Brain (tissue), 1 donor: Measurements from ENCODE around the gene KRTAP6-2.

DNA sequence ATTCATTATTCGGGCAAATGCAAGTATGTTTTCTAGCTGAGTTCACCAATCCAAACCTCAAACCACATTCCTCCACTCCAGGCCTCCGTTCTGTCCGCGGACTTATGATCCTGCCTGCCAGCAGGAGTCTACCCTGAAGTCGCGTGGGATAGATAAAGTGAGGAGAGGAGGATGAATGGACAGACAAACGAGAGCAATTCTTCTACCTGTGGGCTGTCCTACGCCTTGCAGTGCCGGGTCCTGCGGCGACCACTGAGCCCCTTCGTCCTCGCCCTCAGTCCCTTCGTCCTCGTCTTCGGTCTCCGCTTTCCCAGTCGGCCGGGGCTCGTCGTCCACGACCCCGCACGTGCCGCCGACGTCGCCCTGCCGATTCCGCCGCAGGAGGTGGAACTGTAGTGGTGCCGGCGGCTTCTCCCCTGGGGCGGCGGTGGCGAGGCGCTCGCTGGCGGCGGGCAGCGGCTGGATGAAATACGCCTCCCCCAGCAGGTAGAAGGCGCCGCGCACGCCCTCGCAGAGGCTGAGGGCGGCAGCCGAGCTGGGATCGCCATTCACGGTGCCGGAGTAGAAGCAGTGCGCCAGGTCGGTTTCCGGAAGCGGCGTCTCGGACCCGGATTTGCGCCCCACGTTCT lies 1.1 kb downstream of the ADAMTS1 start:
- RRBS: 1% methylated on average over 19 of the region's 61 CpGs

- RRBS: no CpG with 5 or more reads among the region's 1 CpG
Measured at GRCh38 chr21:26928680-26929081, 38.2 kb downstream of the ADAMTS5 start.

DNA sequence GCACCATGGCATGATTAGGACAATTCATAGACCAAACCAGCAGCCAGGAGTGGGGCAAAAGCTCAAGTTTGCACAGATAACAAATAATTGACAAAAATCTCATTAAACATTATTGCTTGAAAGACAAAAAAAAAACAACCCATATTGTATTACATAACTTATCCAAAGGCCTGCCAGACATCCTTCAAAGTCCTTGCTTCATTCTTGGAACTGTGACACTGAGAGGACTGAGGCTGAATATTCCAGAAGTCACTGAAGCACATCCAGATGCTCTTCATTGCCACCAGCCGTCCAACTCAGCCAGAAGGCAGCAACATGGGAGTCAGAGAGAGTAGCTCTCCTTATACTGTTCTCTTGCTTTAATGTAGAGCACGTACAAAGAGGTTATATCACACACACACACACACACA lies 647.6 kb downstream of the N6AMT1 start:
- RRBS: no CpG with 5 or more reads among the region's 2 CpGs

DNA sequence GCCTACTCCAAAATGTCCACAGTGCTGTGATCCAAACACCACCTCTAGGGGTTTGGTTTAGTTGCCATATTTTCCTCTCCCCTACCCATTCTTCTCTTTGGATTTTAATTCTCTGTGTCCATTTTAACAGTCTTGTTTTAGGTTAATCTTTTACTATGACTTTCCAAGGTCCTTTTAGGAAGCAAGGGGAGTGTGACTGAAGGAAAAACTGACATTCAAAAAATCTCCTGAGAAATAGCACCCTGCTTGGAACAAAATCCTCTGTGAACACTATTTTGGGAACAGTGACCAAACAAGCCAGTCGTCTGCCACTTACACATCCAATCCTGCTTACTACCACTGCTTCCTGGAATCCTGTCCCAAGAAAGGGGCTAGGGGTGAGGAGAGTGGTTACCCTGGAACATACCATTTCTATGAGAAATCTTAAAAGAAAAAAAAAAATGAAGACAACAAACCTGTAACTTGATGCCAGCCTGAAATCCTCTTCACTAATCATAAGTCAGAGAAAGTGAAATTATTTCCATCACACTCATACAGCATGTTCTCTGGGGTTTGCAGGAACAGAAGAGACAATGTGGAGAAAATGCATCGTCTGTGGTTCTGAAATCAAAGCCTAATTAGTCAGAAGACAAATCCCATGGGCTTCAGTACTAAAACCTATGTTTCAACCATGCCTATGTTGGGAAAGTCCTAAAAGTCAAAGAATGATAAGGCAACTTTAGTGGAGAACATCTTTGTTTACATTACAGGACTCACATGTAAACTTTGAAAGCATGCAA lies 113.4 kb downstream of the N6AMT1 start:
- RRBS: no CpG with 5 or more reads among the region's 2 CpGs

GRCh38 chr21:29037789-29038364 lies 13.4 kb downstream of the USP16 start:
- RRBS: no CpG with 5 or more reads among the region's 4 CpGs

- RRBS: 3% methylated on average over 34 of the region's 43 CpGs
Measured at GRCh38 chr21:29298986-29299276, 209 bp downstream of the BACH1 start.

GRCh38 chr21:29411196-29411886 lies 112.6 kb downstream of the BACH1 start:
- RRBS: no CpG with 5 or more reads among the region's 6 CpGs

DNA sequence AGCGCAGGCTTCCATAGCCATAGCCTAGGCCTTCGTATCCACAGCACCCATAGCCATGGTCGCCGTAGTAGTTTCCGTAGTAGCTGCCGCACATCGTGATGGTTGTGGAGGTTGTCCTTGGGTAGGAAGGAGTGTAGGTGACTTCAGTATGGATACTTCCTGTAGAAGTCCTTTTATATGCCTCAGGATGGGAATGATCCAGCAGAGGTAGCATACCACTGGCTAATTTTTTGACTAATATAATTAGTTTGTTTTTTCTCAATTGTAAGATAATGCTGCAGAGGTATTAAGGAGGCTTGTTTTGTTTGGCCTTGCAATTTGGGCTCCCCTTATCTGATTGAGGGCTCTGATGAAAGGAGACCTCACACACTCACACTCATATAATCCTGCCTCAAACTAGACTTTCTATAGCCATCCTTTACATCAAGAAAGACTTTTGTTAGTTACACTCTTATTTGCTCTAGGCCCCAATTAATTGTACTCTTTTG lies at the start of gene KRTAP6-2:
TSS of gene KRTAP6-2 (minus strand) at position 122 of the 488 bp plus-strand sequence.
- RRBS: no CpG with 5 or more reads among the region's 7 CpGs

DNA sequence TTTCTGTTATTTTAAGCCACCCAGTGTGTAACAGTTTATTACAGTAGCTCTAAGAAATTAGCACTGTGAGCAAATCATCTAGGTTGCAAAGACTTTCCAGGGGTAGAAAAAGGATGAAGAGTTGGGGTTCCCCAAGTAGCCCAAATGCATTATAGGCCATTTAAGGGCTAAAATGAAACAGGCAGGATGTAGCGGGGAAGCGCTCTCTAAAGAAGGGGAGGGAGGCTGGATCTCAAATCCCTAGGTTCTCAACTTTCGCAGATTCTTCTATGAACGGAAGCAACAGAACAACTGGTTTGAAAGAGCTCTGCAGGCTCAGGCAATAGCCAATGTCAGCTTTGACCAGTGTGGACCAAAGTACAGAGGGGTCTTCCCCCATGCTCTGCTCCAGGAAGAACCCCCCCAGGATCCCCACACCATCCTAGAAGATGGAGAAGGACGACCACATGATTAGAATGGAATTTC lies 147.8 kb upstream of the KRTAP19-8 start:
- RRBS: no CpG with 5 or more reads among the region's 5 CpGs

GRCh38 chr21:31511340-31511540 lies 148.3 kb upstream of the SOD1 start:
- RRBS: no CpG with 5 or more reads among the region's 1 CpG

DNA sequence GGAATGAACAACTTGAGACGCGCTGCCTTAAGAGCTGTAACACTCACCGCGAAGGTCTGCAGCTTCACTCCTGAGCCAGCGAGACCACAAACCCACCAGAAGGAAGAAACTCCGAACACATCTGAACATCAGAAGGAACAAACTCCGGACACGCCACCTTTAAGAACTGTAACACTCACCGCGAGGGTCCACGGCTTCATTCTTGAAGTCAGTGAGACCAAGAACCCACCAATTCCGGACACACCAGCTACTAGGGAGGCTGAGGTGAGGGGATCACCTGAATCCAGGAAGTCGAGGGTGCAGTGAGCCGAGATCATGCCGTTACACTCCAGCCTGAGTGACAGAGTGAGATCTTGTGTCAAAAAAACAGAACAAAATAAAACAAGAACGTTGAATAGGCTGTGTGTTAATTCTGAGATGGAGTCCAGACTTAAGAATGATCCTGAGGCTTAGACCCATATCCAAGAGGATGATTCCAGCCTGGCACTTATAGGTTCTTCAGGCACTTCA lies 4.3 kb upstream of the SOD1 start:
- RRBS: no CpG with 5 or more reads among the region's 16 CpGs

DNA sequence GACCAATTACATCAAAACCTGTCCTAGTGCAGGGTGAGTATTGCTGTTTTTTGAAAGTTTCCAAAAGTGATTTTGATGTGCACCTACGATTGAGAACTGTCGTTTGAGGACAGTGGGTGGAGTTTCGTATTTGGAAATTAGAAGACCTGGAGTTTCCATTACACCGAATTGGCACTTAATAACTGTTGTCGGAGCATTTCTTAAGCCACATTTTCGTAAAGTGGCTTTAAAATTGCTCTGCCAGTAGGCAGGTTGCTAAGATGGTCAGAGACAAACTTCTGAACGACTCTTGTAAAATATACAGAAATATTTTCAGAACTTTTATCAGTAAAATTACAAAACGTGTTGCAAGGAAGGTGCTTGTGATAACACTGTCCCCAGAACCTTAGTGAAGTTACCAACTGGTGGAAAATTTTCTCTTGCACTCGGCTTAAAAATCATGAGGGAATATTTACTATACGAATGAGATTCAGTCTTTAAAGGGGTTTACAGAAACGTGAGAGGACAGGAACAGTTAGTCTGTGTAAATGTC lies 1.2 kb downstream of the SOD1 start:
- RRBS: no CpG with 5 or more reads among the region's 11 CpGs

GRCh38 chr21:31671762-31672398 lies 12.4 kb downstream of the SOD1 start:
- RRBS: 95% methylated on average over 3 of the region's 22 CpGs

DNA sequence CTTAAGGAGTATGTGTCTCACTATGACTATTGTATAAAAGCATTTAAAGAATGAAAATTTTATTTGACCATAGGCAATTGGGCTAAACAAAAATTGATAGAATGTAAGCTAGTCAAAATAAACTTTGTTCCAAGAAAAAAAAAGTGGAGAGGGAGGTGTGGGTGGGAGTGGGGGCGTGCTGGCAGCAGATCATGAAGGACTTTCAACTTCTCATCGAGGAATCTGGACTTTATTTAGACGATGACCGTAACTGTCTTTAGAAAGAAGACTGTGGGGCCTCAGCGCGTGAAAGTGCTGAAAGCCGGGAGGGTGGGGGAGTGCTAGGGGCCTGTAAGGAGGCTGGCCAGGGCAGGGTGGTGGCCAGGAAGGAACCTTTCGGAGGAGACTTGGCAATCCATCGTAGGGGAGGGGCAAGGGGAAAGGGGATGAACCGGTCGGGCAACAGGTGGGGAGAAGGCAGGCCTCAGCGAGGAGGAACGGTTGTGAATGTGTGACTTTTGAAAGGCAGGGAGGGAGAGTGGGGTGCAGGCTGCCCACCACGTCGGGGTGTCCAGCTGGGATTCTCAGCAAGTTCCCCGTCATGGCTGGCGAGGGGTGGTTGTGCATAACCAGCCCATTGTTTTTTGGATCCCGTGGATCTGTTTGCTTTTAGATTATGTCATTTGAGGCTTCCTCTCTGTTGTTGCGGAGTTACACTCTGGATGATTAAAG lies 35.4 kb downstream of the HUNK start:
- RRBS: no CpG with 5 or more reads among the region's 19 CpGs

GRCh38 chr21:32256750-32257234 lies 22.1 kb downstream of the MIS18A start:
- RRBS: no CpG with 5 or more reads among the region's 6 CpGs

DNA sequence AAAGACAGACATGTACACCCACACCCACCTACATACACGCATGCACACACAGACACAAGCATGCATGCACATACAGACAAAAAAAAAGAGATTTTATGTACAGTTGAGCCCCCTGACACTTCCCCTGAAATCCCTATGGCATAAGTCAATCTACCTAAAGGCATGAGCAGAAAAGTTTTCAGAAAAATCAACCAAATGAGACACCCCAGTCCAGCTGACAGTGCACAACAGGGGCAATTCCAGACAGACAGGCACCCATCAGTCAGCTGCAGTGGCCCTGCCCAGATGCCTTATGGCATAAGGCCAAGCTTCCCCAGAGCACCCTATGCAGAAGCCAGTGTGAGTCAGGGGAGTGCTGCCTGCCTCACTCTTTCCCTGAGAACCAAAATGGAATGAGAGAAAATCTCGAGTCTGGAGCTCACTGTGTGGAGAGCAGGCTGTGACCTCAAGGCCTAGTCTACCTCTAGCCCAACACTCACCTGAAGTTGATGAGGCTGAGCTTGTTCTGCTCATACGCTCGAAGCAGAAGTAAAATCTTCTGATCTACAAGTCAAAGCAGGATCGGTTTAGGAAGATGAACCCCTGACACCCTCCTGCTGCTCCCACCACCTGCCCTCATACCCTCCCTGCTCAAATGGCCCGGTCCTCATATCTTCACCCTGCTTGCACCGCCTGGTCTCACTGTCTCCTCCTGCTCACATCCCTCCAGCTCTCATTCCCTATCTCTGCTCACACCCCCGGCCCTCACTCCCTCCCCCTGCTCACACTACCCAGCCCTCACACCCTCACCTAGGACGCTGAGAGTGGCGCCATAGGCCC lies 38.2 kb downstream of the MRAP start:
- RRBS: 47% methylated on average over 1 of the region's 10 CpGs

DNA sequence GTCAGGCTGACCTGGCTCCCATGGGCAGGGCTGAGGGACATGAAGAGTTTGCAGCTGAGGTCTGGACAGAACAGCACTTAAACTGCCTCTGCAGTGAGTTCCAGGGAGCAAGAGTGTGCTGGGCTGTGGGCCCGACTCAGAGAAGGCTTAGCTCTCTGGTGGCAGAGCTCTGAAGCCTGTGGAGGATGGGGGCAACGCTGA lies 42.4 kb downstream of the URB1 start:
- RRBS: no CpG with 5 or more reads among the region's 2 CpGs

GRCh38 chr21:32414190-32414698 lies 1.7 kb downstream of the EVA1C start:
- RRBS: no CpG with 5 or more reads among the region's 1 CpG

GRCh38 chr21:32514496-32515344 lies 70.6 kb downstream of the TCP10L start:
- RRBS: no CpG with 5 or more reads among the region's 18 CpGs

GRCh38 chr21:32520891-32522095 lies 64.0 kb downstream of the TCP10L start:
- RRBS: no CpG with 5 or more reads among the region's 17 CpGs